ENCODE results near the genes UBE2B and CAMLG.

- RRBS, result no CpG with 5 or more reads among the region's 6 CpGs
These were observed 24.0 kb upstream of the TCF7 start for GRCh38 chr5:134090366-134091034.

GRCh38 chr5:134113871-134114123 lies 684 bp upstream of the TCF7 start:
- RRBS, result 80% methylated on average over 5 of the region's 20 CpGs

GRCh38 chr5:134132219-134133099 lies 18.0 kb downstream of the TCF7 start:
- RRBS, result no CpG with 5 or more reads among the region's 18 CpGs

- RRBS, result no CpG with 5 or more reads among the region's 7 CpGs
These were observed 26.8 kb downstream of the SKP1 start for GRCh38 chr5:134149667-134150619.

DNA sequence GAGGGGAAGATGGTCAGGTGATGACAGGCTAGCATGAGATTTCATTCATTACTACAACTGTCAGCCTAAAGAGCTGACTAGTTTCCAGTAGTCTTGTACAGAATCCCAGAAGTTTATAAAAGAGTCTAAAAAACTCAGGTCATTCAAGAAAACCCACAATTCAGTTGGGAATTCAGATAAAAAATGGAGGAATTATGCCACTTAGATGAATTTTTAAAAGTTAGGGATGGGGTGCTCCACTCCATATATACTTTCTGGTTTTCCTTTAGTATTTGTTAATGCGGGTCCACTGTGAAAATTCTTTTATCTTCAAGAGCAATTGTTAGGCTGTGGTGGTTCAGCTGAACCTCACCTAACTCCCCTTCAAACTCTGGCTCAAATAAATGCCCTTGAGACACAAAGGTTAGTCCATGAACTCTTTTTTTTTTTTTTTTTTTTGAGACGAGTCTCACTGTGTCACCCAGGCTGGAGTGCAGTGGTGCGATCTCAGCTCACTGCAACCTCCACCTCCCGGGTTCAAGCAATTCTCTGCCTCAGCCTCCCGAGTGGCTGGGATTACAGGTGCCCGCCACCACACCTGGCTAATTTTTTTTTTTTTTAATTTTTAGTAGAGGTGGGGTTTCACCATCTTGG lies 13.2 kb upstream of the SKP1 start:
- RRBS, result no CpG with 5 or more reads among the region's 6 CpGs

- RRBS, result no CpG with 5 or more reads among the region's 2 CpGs
These were observed 18.4 kb upstream of the SKP1 start for GRCh38 chr5:134195121-134195671.

GRCh38 chr5:134224927-134225708 lies 755 bp downstream of the PPP2CA start:
- RRBS, result 1% methylated on average over 12 of the region's 40 CpGs

DNA sequence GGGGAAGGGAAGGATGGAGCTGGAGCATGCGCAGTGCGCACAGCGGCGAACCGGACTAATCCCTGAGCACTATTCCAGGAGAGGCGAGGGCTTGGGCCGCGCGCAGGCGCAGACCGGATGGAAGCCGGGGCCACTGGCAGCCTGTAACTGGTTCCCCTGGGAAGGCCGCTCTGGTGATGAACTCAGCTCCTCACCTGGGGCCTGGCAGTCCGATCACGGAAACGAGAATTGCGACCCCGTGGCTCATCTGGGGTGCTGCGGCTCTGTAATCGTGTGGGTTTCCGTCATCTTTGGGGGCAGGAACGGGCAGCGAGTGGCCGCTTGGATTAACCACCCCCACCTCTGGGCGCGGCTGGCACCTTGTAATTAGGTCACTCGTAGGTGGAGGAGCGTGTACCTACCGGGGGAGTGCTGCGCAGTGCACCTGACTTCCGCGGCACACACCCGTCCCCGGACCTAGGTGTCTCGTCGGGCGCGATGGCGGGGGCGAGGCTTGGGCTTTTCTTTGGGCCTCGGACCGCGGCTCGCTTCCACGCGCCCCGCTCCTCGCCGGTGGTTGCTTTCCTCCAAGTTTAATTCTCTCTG lies 521 bp upstream of the PPP2CA start:
- RRBS, result 2% methylated on average over 30 of the region's 49 CpGs

DNA sequence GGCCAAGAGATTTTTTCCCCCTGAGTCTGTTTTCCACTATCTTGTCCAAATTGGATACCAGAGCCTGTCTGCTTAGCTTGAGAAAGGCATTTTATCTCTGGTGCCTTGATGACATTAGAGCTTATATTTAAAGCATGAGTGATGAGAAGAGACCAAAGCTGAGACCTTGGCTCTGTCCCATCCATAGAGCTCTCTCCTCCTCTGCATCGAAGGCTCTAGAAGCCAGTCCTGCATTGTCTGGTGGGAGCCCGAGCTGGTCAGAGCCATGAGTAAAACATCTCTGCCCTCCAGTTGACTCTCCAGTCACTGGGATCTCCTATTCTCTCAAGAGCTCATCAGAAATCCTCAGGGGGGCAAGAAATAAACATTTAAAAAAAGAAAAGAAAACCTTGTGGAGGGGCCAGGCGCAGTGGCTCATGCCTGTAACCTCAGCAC lies 10.5 kb upstream of the PPP2CA start:
- RRBS, result no CpG with 5 or more reads among the region's 3 CpGs

DNA sequence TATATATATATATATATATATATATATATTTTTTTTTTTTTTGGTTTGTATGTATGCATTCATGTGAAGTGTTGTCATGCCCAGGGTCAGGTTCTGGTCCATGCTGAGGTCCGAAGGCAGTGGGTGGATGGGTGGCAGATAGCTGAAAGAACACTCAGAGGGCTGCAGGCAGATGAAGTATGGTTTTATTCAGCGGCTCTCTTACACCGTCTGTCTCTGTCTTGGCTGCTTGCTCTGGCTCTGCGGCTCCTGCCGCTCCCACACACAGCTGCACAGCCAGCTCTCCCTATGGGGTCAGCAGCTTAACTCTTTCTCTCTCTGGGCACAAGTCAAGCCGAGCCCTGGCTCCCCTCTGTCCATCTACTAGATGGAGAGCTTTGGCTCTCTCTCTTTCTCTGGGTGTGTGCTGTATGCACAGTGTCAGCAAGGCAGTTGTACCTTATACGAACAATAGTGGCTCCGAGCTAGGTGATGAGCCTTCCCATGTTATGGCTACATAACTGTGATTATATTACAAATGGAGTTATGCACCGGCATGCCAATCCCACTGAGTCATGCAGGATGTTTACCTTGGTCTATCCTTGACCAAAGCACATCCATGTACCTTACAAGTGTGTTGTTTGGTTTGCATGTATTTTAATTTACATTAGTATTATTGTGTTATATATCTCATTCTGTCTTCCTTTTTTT lies 19.2 kb upstream of the PPP2CA start:
- RRBS, result no CpG with 5 or more reads among the region's 9 CpGs

- RRBS, result no CpG with 5 or more reads among the region's 5 CpGs
These were observed 21.0 kb upstream of the PPP2CA start for GRCh38 chr5:134246782-134247350.

DNA sequence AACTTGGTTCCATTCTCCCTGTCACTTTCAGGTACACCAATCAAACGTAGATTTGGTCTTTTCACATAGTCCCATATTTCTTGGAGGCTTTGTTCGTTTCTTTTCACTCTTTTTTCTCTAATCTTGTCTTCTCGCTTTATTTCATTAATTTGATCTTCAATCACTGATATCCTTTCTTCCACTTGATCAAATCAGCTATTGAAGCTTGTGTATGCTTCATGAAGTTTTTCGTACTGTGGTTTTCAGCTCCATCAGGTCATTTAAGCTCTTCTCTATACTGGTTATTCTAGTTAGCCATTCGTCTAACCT lies 31.1 kb downstream of the CDKL3 start:
- RRBS, result no CpG with 5 or more reads among the region's 5 CpGs

DNA sequence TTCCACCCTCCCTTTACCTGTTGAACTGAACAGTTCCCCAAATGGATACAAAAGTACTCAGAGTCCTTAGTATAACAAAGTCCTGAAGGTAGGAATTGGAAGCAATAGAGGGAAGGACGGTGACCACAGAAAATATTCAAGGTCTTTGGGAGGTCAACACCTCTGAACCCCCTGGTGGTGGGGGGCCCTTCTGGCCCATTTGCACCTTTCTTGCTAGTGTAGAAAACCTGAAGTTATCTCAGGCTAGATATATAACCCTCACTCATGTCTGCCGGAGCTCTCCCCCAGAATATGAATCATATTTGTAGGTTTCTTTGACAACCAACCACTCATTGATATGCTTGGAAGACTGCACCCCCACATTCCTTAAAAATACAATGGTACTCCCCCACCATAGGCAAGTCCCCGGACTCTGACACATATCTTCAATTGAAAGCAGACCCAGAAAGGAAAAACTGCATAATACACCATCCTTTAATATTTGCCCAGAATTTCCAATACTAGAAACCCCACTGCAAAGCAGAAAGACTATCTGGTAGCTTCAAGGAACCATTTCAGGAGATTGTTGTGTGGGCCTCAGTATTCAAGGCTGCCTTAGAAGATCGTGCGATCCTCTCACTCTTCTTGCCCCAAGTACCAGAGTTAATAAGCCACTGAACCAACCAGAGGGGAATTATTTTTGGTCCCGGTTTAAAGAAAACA lies 1.0 kb upstream of the UBE2B start:
- RRBS, result 40% methylated on average over 2 of the region's 6 CpGs

GRCh38 chr5:134370878-134371929 lies at the start of gene UBE2B:
TSS of gene UBE2B (plus strand) at chr5:134371569.
- RRBS, result 2% methylated on average over 26 of the region's 81 CpGs

DNA sequence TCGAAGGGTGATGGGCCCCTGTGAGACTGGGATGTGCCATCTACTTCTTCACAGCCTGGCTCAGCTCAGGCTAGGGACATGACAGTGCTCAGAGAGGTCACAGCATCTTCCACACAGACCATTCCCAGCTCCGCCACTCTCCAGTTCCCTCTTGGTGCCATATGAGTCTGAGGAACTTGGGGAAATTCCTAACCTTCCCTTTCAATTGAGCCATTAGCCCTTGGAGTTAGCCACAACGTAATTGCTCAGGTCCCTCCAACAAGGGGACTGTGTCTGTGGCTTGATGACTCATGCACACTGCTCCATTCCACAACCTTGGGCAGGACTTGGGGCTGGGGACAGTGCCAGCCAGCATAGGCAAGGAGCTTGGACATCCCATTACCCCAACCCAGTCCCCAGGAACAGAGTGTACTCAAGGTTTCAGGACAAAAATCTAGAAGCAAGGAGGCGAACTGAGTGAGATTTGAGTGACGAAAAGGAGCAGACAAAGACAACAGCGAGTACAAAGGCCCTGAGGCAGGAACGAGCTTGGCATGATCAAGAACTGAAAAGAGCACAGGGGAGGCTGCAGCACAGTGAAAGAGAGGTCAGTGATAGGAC lies 16.2 kb upstream of the JADE2 start:
- RRBS, result no CpG with 5 or more reads among the region's 7 CpGs

DNA sequence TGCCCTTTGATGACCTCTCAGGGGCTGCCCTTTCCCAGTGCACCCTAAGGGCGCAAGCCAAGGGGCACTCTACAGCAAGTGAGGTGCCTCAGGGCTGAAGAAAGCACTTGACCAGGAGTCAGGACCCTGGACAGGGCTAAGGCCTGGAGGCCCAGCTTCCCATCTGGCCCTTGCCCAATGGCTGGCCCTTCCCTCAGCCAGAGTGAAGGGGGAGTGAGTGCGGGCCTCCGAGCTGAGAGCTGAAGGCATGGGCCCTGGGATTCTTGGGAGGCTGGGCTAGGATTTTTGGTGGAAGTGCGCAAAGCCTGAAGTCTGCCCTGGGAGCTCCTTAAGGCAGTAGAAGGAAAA lies 16.3 kb downstream of the JADE2 start:
- RRBS, result no CpG with 5 or more reads among the region's 4 CpGs

- RRBS, result no CpG with 5 or more reads among the region's 6 CpGs
These were observed 28.5 kb downstream of the JADE2 start for GRCh38 chr5:134553913-134554411.

- RRBS, result no CpG with 5 or more reads among the region's 13 CpGs
These were observed 30.4 kb downstream of the JADE2 start for GRCh38 chr5:134555785-134556442.

GRCh38 chr5:134738152-134738927 lies at the start of gene CAMLG:
TSS of gene CAMLG (plus strand) at chr5:134738548.
- RRBS, result 1% methylated on average over 26 of the region's 62 CpGs

DNA sequence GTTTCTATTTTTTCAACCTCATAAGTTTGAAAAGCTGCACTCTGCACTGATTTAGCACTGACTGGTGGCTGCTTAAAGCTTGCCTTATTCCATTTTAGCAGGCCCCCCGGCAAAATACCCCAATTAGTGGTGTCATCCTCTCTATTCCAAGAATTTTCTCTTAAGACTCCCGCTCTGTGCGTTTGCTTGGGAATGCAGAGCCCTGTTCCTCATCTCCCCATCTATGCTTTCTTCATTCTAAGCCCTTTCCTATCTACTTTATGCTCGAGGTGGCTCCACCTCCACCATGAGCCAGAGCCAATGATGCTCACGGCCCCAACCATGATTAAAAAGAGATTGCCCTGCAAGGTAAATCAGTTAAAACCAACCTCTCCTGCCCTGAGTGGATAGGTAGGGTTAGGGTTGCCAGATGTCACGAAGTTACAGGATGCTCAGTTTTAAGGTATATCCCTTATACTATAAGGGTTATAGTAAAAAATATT lies 715 bp upstream of the TXNDC15 start:
- RRBS, result no CpG with 5 or more reads among the region's 6 CpGs